Epithelial cell of prostate (primary cell): ENCODE measurements around the genes OMG and EVI2B.

- RRBS, result no CpG with 5 or more reads among the region's 4 CpGs
Observed at GRCh38 chr17:29636034-29636641, 13.4 kb upstream of the CORO6 start.

DNA sequence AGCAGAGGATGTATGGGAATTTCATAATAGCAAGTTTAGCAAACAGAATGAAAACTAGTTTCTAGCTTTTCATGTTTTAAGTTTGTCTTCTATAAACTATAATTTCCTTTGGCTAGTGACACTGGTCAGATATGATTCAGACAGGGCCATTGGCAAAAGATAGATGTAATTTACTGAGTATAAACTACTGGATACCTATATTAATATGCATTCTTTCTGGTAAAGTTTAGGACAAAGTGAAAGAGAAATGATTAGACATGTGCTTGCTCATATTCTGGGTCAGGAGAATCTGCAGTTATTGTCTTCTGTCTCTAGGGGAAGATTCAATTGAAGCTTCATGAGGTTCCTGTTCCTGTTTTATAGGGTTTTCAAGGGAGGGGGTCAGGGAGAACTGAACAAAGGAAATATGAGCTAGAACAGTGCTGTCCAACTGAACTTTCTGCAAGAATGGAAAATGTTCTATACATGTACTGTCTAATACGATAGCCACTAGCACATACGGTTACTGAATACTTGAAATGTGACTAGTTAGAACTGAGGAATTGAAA is 59.3 kb upstream of the CORO6 start:
- RRBS, result no CpG with 5 or more reads among the region's 2 CpGs

GRCh38 chr17:29732489-29732944 is 109.8 kb upstream of the CORO6 start:
- RRBS, result no CpG with 5 or more reads among the region's 6 CpGs

- RRBS, result no CpG with 5 or more reads among the region's 5 CpGs
Observed at GRCh38 chr17:29892569-29893504, 37.2 kb downstream of the SSH2 start.

- RRBS, result no CpG with 5 or more reads among the region's 1 CpG
Observed at GRCh38 chr17:29919137-29919707, 10.8 kb downstream of the SSH2 start.

DNA sequence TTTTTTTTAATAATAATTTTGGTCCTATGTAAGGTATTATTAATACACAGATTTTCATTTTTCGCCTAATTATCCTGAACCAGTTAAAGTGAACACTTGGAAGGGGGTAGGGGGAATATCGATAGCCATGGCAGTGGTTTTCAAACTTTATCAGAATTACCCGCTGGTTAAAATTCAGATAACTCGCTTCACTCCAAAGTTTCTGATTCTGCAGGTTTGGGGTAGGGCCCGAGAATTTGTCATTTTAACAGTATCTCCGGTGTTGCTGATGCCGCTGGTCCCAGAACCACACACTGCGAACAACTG is 355 bp upstream of the NSRP1 start:
- RRBS, result 3% methylated on average over 2 of the region's 8 CpGs

- RRBS, result no CpG with 5 or more reads among the region's 7 CpGs
Observed at GRCh38 chr17:30248068-30249400, 13.0 kb upstream of the SLC6A4 start.

- RRBS, result no CpG with 5 or more reads among the region's 1 CpG
Observed at GRCh38 chr17:30287560-30288051, 4.1 kb downstream of the BLMH start.

DNA sequence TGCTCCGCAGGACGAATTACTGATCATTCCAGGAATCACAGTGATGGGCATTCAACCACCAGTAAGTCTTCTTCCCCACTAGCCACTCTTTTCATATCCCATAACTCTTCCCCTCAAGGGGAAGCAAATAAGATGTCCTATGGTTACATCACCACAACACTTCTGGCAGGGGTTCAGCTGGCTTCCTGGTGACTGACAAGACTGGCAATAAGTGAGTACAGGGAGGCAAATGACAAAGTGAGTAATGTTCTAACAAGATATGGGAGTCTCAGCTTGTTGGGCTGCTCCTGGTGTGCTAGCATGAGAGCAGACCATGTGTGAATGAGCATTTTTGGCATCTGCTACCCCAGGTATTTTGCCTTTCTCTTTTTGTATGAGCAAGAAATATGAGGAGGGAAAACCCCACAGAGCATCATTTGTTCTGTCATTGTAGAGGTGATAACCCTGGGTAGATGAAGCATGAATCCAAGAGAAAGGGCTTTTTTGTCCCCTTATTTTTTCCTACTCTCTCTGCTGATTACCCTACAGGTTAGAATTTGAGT is 9.9 kb downstream of the TMIGD1 start:
- RRBS, result no CpG with 5 or more reads among the region's 2 CpGs

DNA sequence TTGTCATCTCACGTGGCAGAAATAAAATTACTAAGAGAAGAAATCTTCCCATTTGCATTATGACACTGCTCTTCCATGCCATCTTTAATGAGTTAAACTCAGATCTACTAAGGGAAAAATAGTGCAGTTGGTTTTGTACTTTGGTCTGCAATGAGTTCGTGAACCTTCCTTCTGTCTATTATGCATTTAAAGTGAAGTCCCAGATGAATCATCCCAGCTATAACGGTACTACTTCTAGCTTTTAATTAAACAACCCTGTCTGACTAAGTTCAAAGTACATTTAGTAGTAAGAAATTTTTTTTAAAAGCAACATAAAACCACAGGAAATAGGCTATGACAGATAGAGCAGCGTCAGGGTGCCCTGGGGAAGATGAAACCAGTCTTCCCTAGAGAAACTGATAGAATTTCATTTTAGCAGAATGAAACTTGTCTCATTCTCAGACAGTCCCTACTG is 1.8 kb downstream of the TMIGD1 start:
- RRBS, result no CpG with 5 or more reads among the region's 4 CpGs

- RRBS, result no CpG with 5 or more reads among the region's 2 CpGs
Observed at GRCh38 chr17:30461774-30462278, 15.4 kb upstream of the GOSR1 start.

- RRBS, result 0% methylated on average over 2 of the region's 23 CpGs
Observed at GRCh38 chr17:30599535-30600264, 122.5 kb downstream of the GOSR1 start.

DNA sequence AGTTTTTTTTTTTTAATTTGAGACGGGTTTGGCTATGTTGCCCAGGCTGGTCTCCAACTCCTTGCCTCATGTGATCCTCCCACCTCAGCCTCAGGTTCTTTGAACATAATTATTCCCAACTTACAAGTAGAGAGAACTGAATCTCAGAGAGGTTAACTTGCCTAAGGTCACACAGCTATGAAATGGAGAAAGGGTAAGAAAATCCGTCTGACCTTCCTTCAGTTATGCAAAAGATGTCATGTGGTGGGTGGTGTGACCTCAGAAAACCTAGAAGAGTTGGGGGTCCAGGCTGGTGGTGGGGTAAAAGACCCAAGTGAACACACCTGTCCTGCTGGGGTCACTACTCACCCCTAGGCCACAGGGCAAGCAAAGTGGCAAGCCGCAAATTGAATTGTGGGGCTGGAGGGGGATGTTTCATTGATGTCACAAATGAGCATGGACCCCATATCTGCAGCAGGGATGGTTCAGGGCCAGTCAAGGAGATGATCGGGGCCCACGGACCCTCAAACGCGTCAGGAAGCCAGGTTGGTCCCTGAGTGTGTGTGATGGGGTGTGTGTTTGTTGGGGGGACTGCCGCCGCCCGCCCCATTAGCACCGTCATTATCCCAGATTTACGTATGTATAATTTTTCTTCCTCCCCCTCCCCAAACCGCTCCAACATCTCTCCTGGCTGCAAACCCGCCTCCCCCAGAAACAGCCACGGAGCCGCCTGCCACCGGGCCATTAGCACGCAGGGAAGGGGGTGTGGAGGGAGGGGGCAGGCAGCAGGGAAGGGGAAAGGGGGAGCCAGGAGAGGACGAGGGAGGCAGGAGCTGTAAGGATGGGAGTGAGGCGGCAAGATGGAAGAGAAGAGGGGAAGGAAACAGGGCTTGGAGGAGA is 157.6 kb downstream of the CRLF3 start:
- RRBS, result no CpG with 5 or more reads among the region's 20 CpGs

DNA sequence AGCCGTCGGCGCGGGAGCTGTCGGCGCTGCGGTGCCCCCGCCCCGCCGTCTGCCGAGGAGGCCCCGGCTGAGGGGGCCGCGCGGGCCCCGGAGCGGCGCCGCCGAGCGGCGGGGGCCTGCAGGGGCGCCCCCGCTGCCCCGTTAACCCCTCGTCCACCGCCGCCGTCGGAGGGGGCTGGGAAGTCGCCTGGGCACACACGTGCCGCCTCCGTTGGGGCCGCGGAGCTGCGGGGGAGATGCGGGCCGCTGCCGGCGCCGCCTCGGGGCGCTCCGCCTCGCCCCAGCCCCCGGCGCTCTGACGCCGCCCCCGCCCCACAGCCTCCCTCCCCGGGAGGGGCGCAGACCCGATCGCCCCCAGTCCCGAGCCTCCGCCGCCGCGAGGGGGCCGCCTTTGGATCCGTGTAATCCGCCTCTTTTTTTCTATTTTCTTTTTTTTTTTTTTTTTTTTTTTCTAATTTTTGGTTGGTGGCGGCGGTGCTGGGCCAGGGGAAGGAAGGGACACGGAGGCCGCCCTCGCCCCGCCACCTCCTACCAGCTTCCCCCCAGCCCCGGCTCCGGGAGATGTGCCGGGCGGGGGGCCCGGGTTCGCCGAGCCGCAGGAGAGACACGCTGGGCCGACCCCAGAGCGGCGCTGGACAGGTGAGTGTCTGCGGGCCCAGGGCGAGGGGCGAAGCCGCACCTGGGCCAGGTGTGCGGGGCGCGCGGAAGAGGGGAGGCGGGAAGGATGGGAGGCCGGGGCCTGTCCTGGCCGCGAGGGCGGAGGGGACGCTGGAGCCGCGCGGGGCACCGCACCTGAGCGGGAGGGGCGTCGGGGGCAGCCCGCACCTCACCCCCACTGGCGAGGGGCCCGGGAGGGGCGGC is 115.1 kb downstream of the CRLF3 start:
- RRBS, result 0% methylated on average over 3 of the region's 106 CpGs

DNA sequence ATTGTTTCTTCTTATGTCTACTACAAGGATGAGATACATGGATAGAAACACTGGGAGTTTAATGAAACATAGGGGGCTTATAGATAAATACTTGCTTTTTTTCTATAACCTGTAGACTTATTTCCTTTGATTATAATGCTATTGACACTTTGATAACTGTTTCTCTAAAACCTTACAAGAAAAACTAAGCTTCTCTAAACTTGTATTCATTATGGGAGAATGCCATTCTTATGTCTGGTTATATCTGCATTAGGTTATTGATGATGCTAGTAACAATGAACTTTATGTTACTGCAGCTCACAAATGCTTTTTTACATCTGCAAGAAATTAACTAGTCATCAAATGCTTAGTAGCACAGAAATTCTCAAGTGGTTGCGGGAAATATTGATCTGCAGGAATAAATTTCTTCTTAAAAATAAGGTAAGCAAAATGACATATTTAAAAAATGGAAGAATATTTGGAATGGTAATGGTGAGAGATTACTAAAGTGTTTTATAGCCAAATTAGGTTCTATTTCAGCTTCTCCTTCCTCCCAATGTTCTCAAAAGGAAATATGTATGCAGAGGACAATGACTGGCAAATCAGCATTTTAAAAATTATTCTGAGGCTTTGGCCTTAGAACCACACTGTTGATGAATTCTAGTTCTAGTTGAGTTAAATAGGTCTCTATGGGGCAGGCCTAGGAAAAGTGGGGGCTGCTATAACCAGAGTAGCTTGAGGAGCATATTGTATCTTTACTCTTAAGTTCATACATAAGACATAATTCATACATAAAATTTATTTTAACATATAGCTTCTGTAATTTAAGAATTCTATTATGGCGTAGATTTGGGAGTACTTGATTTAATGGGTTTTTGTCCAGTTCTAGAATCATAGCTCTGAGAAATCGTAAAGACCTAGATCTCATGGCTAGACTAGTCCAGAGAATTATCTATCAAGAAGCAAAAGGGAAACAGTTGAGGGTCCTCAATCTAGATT is 73.6 kb downstream of the OMG start:
- RRBS, result no CpG with 5 or more reads among the region's 3 CpGs

DNA sequence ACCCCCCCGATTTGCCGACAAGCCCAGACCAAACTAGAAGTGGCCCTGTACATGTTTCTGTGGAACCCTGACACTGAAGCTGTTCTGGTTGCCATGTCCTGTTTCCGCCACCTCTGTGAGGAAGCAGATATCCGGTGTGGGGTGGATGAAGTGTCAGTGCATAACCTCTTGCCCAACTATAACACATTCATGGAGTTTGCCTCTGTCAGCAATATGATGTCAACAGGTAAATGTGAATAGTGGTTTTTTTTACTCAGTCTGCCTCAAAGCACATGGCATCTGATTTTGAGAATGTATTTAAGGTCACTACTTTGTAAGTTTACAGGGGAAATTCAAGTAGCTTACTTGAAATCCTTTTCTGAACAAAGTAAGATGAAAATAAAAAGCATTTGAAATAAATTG is 70.6 kb downstream of the OMG start:
- RRBS, result no CpG with 5 or more reads among the region's 4 CpGs

DNA sequence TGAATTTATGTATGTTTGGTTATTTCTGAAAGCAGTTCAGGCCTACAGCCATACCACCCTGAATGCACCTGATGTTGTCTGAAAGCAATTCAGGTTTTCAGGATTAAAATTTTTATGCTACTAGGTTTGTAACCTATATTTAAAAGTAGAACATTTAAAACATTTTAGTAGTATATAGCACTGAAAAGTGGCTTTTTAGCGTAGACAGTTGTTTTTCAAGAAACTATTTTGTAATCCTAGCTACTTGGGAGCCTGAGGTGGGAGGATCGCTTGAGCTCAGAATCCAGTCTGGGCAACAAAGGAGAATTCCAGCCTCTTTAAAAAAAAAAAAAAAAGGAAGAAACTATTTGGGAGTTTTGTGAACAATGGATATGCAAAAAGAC is 17.8 kb downstream of the OMG start:
- RRBS, result no CpG with 5 or more reads among the region's 2 CpGs

DNA sequence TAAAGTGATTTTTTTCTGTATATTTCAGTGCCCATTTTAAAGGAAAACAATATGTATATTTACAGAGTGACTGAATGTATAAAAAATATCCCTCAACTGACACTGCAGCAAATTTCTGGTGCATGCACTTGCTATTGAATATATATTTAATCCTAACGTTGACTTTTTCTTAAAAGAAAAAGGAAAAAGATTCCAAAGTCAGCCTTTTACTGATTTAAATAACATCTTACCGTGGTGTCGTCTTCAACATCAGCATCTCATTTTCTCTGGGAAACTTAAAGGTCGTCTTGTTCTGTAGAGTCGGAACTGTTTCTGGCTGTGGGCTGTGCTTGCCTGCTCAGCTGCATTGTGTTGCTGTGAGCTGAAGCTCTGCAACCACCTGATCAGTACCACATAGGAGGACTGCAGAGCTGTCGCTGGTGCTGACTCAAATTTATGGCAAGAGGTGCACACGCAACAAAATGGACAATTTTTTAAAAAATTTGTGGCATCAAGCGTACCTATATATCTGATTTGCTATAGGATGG is at the start of gene OMG:
Gene OMG, minus strand, starts transcription at position 314 of the 527 bp plus-strand sequence.
- RRBS, result no CpG with 5 or more reads among the region's 8 CpGs

- RRBS, result no CpG with 5 or more reads among the region's 7 CpGs
Observed at GRCh38 chr17:31312197-31312739, 1.6 kb downstream of the EVI2B start.

DNA sequence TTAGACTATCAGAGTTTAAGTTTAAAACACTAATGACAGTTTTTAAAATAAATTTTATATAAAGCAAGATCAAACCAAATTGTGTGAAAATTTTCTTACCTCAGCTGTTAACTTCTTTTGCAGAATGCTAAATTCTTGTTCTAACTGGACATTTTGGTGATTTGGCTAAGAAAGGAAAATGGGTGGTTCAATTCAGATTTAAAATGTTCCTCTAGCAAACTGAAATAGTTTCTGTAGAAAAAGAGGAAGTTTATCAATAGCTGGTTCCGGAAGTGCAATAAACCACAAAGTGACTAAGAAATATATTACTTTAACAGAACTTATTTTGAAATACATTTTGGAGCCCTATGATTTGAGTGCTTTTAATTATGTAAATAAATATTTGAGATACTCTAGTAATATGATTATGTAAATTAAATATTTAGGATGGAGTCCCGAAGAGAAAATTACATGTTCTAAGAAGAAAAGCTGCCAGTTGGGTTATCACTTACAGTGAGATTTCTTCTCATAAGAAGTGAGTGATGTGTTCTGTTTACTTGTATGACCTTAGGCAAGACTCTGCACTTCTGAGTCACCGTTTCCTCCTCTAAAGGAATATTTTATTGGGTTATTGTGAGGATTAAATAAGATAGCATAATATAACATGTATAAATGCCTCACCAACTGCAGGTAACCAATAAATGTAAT is at the start of gene EVI2B:
Gene EVI2B, minus strand, starts transcription at position 175 of the 687 bp plus-strand sequence.
- RRBS, result no CpG with 5 or more reads among the region's 3 CpGs